Type B pancreatic cell (in vitro differentiated cells): Measurements from ENCODE around the genes FOXJ2 and CLEC6A.

DNA sequence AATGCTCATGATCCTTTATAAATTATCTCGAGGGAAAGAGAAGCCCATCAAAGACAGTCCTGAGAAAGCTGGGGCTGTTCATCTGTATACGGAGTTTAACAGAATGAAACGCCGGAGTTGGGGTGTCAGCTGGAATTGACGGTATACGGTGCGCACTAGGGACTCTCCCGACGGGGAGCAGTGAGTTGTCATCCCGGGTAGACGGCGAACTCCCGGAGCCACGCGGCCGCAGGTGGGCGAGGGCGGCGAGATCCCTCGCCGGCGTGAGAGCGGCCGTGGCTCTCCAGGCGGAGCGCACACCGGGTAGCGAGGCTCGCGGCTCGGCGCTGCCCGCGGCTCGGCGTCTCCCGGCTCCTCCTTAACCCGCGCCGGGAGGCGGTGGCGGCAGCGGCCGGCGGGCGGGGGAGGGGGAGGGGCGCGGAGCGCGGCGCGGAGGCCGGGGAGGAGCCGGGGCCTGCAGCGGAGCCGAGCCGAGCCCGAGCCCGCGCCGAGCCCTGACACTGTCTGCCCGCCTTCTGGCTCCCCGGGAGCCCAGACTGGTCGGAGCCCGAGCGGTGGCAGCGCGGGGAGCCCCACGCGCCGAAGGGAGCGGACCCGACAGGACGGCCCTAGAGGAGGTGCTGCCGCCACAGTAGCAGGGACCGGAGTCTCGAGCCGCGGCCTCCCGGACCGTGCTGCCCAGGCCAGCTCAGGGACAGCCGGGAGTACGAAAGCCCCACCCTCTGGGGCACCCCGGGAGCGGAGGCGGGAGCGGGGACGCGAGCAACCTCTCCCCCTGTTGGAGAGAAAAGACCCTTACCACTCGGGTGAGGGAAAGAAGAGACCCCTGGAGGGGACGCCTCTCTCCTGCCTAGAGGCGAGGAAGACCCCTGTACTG is at the start of gene FOXJ2:
Gene FOXJ2 (plus strand): TSS at position 457 of the 877 bp plus-strand sequence.
- PRO-cap, result bidirectional peak, plus-strand start at position 500 of the sequence, minus-strand start at position 356 of the sequence

GRCh38 chr12:8389863-8390212 is 65.9 kb upstream of the CLEC6A start:
- PRO-cap, result no peak

- PRO-cap, result no peak
Measured at GRCh38 chr12:8455689-8456199, at the start of gene CLEC6A. CLEC6A (plus strand) TSS chr12:8455962.

DNA sequence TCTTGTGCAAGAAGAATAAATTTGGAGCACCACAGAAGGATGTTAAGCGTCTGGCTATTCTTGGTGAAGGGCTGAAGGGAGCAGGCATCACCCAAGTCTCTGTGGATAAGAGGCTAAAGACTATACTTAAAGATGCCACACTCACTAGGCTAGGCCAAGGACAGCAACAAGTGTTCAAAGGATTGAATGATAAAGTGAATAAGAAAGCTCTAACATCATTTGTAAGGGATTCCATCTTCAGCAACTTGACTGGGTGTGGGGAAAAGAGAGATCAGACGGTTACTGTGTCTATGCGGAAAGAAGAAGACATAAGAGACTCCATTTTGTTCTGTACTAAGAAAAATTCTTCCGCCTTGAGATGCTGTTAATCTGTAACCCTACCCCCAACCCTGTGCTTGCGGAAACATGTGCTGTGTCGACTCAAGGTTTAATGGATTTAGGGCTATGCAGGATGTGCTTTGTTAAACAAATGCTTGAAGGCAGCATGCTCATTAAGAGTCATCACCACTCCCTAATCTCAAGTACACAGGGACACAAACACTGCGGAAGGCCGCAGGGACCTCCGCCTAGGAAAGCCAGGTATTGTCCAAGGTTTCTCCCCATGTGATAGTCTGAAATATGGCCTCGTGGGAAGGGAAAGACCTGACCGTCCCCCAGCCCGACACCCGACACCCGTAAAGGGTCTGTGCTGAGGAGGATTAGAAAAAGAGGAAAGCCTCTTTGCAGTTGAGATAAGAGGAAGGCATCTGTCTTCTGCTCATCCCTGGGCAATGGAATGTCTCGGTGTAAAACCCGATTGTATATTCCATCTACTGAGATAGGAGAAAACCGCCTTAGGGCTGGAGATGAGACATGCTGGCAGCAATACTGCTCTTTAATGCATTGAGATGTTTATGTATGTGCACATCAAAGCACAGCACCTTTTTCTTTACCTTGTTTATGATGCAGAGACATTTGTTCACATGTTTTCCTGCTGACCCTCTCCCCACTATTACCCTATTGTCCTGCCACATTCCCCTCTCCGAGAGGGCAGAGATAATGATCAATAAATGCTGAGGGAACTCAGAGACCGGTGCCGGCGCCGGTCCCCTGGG is 23.1 kb upstream of the AICDA start:
- PRO-cap, result no peak

DNA sequence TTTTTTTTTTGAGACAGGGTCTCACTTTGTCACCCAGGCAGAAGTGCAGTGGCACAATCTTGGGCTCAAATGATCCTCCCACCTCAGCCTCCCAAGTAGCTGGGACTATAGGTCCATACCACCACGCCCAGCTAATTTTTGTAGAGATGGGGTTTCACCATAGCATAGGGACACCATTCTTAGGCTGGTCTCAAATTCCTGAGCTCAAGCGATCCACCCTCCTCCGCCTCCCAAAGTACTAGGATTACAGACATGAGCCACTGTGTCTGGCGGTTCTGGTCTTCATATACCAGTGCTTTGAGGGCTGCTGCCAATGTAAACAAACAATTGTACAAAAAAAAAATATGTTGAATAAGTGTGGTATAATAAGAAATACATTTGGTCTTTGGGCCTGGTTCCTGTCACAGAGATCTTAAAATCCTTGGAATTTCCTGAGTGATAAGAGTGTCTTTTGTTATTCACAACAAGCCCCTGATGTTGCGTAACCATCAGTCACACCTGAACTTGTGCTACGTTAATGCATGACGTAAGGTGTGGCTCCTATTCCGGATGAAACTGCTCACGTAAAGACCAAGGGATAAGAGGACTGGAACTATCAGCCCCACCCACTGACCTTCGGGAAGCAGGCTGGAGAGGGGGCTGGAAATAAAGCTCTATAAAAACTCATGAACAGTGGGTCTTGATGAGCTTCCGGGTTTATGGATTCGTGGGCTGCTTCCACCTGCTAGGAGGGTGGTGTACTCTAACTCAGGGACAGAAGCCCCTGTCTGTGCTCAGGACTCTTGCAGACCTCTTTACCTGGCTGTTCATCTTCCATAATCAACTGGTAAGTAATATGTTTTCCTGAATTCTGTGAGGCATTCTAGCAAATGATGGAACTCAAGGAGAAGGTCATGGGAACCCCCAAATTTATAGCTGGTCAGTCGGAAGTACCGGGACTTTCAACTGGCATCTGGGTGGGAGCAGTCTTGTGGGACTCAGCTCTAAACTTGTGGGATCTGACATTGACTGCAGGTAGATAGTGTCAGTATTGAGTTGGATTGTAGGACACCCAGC is 16.5 kb upstream of the RIMKLB start:
- PRO-cap, result unidirectional peak, plus-strand start at position 608 of the sequence

DNA sequence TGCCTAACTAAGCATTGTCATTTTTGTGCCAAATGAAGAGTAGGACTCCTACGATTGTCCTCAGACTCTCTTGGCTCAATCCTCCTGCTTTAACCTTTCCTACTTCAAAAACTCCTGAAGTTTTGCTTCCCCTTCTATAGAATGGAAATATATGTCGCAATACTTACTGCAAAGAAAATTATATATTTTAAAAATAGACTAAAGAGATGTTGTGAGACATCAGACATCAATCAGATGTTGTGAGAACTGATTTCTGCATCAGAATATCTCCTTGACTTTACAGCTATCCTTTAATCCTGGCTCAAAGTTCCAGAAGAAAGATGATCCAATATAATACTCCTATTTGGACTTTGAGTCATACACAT is 48.9 kb downstream of the A2M start:
- PRO-cap, result no peak

DNA sequence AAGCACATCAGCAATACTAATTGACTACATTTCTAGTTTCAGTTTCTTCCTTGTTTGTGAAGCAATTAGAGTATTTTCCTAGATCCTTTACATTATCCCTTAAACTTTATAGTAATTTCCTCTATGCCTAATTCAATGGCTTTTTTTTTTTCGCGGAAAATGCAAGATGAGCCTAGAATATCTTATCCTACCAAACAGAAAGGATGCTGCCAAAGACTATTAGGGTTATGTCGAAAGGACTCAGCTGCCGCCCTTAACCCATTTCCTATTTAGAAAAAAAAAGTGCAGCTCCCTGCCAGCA is 7.9 kb upstream of the A2M start:
- PRO-cap, result no peak

DNA sequence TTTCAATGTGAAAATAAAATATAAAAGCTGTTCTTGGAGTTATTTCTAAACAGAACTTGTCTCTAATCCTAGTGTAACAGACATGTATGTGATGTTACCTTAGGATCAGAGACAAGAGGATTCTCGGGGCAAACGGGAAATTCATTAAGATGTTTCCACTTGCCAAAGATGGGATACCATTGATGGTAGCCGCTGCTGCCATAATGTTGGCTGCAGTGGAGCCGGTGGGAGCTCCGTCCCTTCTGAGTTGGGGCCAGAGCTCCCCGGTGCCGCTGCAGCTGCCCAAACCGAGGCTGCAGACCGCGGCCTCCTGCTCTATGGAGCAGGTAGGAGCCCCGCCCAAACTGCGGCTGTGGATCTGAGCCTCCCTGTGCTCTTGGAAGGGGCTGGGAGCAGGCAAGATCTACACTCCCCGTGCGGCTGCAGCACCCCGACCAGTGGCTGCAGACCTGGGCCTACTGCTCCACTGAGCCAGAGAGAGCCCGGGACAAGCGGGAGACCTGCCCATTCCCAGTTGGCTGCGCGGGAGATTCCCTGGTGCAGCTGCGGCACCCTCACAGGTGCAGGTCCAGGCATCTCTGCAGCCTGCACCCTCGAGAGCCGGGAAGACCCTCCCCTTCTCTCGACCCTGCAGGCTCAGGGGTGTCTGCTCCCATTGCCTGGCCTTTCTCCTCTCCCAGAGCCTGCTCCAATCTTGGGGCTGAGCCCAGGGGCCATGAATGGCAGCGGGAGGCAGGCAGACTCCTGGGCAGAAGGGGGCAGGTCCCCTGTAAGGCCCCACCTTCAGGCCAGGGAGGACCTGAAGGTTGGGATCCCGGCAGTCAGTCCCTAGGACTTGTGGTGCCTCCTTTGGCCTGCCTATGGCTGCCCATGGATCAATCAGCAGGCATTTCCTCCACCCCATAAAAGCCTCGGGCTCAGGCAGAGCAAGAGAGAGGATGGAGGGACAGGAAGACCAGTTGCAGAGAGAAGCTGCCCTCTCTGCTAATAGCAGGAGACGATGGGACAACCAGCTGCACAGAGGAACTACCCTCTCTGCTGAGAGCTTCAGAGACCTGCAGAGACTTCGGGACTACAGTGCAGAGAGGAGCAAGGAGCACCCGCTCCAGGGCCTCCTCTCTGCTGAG is 8.7 kb upstream of the A2M start:
- PRO-cap, result no peak

- PRO-cap, result no peak
Measured at GRCh38 chr12:9134899-9135441, 19.3 kb upstream of the A2M start.

DNA sequence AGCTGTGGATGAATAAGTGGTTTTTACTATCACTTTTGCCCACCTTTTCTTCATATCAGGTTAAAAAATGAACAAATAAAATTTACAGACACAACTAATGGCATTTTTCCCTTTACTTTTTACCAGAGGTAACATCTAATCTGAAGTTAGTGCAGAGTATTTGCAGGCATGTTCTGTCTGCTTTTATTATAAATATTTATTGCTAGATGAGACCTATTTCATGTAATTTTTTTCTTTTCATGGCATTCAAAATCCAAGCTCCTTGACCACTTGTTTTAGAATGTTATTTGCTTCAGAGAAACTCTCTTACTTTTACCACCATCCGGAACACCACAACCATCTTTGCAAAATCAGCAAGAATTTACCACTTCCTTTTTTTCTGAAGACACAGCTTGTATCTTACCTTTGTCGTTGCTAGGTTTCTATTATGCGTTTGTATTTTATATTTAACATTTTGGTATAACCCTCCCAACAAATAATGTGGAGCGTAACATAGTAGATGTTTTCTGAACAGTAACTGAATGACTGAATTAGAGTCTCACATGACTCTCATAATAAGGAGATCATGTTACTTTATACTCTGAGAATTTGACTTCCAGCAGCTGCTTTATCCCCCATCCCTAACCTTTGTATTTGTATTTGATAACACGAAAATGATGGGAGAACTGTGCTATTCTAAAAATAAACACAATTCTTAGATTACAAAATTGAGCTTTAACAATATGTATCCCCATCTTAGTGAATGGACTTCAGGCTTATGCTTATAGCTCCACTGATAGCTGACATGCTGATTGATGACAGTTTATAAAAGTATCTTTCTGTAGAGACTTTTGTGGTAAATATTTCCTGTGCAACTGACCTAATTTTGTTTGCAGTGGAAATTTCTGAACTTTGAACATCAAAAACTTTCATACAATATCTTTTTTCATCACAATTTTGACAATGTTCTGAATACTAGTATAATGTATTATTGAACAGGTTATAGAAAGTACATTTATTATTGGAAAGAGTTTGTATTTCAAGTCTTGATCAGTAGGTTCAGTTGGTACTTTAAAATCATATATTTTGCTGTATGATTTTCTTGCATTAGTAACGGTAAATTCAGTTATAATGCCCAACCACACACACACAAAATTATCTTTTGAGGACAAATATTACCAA is 7.8 kb upstream of the KLRB1 start:
- PRO-cap, result no peak

DNA sequence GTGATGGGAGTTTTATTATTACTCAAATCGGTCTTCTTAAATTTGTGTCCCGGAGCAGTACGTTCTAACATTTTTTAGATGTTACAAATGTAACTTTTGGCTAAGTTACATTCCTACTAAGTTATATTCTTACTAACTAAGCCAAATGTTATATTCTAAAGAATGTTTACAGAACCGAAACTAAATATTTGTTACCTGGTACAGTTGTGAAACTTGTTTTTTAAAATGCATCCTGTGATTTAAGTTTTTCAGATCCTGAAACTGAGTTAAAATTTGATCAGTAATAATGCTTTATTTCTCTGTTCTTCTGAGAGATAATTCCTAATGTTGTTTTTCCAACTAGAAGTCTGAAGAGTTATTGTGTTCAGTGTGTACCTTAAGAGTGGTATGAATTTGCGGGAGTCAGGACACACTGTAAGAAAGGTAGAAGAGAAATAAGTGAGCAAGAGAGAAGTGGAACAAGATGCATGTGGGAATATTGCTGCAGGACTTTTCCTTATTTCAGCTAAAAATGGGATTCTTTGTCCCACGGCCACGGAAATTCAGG is 20.5 kb upstream of the CLEC2D start:
- PRO-cap, result no peak

- PRO-cap, result no peak
Measured at GRCh38 chr12:9742683-9743140, 18.0 kb downstream of the CD69 start.

DNA sequence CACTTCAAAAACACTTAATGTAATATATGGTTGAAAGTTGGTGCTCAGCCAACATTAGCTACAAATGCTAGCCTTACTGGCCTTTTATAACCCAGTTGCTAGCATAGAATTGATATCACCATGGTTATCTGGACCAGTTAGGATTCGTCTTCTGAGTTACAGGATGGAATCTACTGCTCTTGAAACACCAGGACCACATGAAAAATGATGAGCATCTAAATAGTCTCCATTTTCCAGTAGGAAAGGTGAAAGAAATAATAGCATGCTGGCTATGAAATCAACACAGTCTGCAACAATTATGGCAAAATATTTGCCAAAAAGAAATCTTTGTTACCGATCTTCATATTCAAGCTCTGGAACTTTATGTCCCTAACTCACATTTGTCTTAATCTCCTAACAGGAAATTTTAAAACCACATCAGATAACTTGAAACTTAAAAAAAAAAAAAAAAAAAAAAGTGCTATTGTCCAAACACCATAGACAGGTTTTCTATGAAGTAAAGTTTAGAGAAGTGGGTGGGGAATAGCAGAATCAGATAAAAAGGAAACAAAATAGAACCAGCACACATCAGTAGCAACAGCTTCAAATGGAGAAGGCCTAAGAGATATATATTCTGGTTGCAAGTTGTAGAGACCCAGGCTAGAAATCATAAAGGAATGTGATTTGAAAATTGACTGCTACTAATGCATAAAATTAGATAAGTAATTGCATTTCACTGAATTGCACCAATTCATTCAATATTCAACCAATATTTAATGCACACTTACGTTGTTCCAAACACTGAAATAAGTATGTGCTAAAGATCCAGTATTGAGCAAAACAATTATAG is 12.8 kb upstream of the CD69 start:
- PRO-cap, result no peak

- PRO-cap, result no peak
Measured at GRCh38 chr12:9813959-9814814, 13.1 kb upstream of the KLRF1 start.

DNA sequence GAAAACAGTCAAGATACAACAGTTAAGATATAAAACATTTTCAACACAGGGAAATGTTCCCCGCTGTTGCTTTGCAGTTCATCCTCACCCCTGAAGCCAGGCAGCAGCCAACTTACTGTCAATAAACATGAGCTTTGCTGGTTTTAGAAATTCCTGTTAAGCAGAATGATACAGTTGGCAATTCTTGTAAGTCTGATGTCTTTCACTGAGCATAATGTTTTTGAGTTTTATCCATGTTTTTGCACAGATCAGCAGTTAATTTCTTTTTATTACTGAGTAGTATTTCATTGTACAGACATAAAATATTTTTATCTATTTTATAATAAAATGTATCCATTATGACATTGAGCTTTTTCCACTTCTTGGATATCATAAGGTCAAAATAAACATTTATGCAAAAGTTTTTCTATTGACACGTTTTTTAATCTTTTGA is 1.3 kb upstream of the CLEC2B start:
- PRO-cap, result no peak

- PRO-cap, result no peak
Measured at GRCh38 chr12:9951249-9951448, 19.0 kb upstream of the CLEC2A start.

- PRO-cap, result no peak
Measured at GRCh38 chr12:10166636-10167410, 5.1 kb downstream of the OLR1 start.

GRCh38 chr12:10308397-10308935 is 796 bp downstream of the KLRD1 start:
- PRO-cap, result no peak

DNA sequence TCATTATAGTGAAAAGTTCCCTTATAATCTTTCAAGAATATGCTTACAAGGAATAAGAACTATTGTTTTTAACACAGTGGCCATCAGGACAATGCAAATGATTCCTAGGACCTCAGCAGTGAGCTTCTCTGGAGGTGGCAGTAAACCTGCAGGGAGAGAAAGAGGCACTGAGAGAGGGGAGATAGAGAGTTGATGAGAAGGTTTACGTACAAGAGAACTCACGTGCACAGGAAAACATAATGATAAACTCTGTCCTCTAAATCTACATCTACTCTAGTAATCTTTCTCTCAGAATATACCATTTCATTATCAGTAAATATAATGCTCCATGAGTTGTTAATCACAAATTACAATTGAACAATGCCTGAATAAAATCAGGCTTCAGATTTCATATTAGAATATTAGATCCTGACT is 685 bp downstream of the KLRC4 start:
- PRO-cap, result no peak

GRCh38 chr12:10599391-10599838 is 14.0 kb downstream of the MAGOHB start:
- PRO-cap, result no peak